HT-29 (cell line): ENCODE measurements around the genes PABPC3 and GPR12.

DNA sequence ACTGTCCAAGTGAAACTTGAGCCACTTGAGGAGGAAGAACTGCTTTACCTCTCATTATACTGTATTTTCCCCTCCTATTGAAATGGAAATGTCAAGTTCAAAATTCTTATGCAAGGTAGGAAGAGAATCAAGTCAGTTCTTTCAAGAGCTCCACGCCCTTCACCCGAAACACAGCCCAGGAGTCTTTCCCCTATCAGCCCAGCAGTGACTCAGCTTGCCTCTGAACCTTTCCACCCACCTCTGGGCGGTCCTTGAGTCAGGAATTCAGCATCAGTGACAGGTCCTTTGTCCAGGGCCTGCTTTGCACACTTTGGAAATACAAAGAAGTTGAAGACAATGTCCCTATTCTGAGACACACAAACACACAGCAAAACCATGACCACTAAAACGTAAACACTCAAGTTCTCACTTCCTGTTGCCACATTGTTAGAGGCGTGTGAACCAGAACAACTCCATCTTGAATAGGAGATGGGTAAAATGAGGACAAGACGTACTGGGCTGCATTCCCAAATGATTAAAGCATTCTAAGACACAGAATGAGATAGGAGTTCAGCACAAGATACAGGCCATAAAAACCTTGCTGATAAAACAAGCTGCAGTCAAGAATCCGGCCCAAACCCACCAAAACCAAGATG, 49.4 kb upstream of the ATP12A start:
- RAMPAGE, long total RNA = no peak

GRCh38 chr13:24956734-24957551, 34.3 kb upstream of the CENPJ start:
- RAMPAGE, long total RNA = no peak

DNA sequence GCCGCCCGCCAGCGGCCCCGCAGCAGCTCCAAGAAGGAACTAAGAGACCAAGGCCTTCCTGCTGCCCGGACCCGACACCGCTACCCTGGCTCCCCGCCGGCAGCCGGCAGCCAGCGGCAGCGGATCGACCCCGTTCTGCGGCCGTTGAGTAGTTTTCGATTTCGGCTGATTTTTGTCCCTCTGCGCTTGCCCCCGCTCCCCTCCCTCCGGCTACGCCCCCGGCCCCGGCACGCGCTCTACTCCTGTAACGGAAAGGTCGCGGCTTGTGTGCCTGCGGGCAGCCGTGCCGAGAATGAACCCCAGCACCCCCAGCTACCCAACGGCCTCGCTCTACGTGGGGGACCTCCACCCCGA, at the start of gene PABPC3:
Gene PABPC3, plus strand, starts transcription at position 230 of the 354 bp plus-strand sequence.
- RAMPAGE, long total RNA = no peak

GRCh38 chr13:26133186-26133845, 81.5 kb upstream of the SHISA2 start:
- RAMPAGE, long total RNA = no peak

- RAMPAGE, long total RNA = no peak
These were observed 560 bp upstream of the RNF6 start for GRCh38 chr13:26222662-26223085.

- RAMPAGE, long total RNA = no peak
These were observed 91.9 kb upstream of the WASF3 start for GRCh38 chr13:26465510-26466034.

- RAMPAGE, long total RNA = no peak
These were observed 33.5 kb downstream of the WASF3 start for GRCh38 chr13:26590944-26591514.

GRCh38 chr13:26759600-26760563, 704 bp downstream of the GPR12 start:
- RAMPAGE, long total RNA = no peak

- RAMPAGE, long total RNA = no peak
These were observed at the start of gene GPR12 for GRCh38 chr13:26760564-26761365. Gene GPR12, minus strand, starts transcription at chr13:26760786.

GRCh38 chr13:26785720-26786459, 25.3 kb upstream of the GPR12 start:
- RAMPAGE, long total RNA = no peak

GRCh38 chr13:26968276-26969581, 202.9 kb downstream of the USP12 start:
- RAMPAGE, long total RNA = no peak

GRCh38 chr13:26978466-26979106, 193.0 kb downstream of the USP12 start:
- RAMPAGE, long total RNA = no peak

DNA sequence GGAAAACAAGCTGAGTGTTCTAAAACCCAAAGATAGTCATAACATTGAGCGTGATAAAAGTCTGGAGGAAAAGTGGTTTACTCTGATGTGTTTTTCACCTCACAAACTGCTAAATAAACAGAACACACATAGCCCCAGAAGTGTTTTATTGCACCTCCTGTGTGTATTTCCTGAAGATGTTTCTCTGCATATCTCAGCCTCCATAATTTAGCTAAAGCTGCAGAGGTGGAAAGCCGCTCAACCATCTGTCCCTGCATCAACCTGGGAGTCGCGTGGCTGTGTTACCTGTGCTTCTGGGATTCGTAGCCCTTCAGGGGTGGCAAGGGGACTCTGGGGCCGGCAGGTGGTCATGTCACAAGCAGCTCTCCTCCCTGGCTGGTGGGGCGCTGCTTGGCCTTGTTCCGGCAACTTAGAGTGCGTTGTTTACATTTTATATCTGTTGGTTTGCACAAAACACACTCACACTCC, 191.1 kb downstream of the USP12 start:
- RAMPAGE, long total RNA = no peak

DNA sequence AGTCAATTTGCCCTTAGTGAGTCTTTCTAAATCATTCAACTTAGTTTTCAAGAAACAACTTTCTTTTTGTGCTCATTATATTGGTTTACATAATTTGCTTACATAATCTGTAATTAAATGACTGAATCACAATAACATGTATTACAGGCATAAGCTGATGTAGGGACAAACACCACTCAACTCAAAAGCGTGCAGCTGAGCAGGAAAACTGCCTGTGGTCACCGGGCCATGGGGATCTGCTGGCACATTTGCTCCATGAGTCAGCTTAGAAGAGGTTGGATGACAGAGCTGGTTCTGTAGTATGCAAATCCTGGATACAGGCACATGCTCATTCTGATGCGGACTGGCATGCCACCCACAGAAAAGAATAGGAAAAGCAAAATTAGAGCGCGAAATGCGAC, 128.6 kb downstream of the USP12 start:
- RAMPAGE, long total RNA = no peak

GRCh38 chr13:27055342-27056013, 116.1 kb downstream of the USP12 start:
- RAMPAGE, long total RNA = no peak

DNA sequence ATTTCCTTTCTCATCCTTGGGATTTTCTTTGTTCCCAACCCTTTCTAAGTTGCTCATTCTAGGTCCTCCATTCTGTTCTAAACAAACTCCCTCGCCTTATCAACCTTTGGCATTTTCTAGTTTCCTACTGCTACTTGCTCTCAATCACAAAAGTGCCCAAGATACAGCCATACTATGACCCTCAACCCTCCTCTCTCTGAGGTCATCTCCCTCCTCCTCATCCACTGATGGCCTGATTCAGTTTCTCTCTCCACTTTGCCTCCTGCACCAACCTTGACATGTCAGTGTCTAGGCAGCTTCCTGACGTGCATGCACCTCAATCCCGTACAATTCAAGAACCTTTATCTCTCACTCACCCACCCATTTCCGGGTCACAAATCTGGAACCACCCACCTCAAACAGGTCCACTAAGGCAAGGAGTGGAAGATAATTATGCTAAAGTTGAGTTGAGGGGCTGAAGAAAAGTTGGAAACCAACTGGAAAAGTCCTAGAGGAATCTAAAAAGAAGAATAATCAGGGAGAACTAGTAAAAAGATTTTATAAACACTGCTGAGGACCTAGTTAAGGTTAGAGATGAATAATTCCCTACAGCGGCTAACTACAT, 71.2 kb downstream of the USP12 start:
- RAMPAGE, long total RNA = no peak

DNA sequence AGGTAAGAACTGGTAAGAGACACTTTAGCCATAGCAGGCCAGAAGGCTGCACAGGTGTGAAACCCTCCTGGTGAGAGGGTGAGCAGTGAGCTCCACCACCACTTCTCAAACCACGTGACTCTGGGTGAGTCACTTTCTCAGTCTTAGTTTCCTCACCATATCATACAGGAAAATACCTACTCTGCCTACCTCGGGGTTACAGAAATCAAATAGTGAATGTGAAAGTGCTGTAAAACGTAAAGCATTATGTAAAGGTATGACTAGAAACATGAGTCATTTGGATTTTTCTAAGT, 40.5 kb downstream of the USP12 start:
- RAMPAGE, long total RNA = no peak

DNA sequence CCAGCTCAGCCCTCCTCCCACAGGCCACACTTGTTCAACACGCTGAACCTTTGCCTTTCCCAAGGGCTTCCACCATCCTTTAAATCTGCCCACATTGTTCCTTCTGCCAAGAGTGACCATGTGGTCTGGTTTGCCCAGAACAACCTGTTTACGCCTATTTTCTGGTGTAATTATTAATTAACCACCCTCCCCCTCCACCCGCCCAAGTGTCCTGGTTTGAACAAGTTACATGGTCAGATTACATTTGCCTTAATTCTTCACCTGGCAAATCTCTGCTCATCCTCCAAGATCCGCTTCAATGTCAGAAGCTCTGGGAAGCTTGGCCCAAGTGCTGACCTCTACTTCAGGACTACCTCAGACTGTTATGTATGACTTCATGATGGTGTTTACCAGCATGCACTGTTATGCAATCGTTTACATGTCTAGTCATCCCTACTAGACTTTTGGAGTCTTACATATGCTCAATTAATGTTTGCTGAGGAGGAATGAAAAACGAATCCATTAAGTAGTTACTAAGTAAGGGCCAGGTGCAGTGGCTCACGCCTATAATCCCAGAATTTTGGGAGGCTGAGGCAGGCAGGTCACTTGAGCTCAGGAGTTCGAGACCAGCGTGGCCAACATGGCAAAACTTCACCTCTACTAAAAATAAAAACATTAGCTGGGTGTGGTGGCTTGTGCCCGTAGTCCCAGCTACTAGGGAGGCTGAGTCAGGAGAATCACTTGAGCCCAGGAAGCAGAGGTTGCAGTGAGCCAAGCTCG, 12.2 kb upstream of the USP12 start:
- RAMPAGE, long total RNA = no peak

DNA sequence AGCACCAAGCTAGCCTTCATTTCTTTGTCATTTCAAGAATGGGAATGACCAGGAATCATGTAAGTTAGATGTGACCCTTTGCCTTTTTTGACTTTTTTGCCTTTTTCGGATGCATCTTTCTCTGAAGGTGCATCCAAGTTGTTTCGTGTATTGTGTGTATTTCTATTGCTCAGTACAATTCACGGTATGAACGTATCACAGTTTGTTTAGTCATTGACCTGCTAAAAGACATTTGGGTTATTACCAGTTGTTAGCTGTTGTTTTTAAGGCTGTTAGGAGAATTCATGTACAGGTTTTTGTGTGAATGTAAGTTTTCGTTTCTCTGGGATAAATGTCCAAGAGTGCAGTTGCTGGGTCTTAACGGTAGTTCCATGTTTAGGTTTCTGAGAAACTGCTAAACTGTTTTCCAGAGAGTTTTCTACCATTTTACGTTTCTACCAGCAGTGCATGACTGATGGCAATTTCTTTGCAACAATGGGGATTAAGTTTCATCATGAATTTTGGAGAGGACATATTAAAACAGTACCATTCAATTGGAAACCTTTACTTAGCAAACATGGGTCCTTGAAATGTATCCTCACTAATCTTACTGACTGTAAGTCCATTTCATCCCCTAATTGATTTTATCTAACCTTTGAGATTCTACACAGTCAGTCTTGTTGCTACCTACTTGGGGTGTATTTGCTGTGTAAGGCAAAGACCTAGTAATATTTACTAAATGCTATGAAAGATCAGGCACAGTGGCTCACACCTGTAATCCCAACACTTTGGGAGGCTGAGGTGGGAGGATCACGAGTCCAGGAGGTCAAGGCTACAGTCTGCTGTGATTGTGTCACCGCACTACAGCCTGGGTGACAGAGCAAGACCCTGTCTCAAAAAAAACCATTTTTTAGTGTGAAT, 6.9 kb downstream of the RPL21 start:
- RAMPAGE, long total RNA = no peak

DNA sequence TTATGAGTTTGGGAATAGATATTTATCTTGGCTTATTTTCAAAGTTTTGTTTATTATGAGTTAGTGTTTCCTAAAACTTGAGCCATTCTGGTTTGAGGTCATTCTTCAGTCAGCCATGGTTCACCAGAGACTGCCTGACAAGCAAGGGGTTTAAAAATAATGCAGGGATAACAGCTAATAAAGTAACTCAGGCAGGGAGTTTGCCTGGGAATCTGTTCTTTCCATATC, 1.9 kb downstream of the RASL11A start:
- RAMPAGE, long total RNA = no peak